Thoracic aorta endothelial cell (primary cell): ENCODE measurements around a stretch of chr5.

- CAGE, long polyA plus RNA, result no peak
Measured at GRCh38 chr5:148414894-148415290, 31.1 kb downstream of the FBXO38 start.

GRCh38 chr5:148465595-148466277, 82.0 kb downstream of the FBXO38 start:
- CAGE, long polyA plus RNA, result no peak

- CAGE, long polyA plus RNA, result no peak
Measured at GRCh38 chr5:148808638-148809606, 17.5 kb upstream of the ADRB2 start.

GRCh38 chr5:148828196-148829123, 2.0 kb downstream of the ADRB2 start:
- CAGE, long polyA plus RNA, result no peak

DNA sequence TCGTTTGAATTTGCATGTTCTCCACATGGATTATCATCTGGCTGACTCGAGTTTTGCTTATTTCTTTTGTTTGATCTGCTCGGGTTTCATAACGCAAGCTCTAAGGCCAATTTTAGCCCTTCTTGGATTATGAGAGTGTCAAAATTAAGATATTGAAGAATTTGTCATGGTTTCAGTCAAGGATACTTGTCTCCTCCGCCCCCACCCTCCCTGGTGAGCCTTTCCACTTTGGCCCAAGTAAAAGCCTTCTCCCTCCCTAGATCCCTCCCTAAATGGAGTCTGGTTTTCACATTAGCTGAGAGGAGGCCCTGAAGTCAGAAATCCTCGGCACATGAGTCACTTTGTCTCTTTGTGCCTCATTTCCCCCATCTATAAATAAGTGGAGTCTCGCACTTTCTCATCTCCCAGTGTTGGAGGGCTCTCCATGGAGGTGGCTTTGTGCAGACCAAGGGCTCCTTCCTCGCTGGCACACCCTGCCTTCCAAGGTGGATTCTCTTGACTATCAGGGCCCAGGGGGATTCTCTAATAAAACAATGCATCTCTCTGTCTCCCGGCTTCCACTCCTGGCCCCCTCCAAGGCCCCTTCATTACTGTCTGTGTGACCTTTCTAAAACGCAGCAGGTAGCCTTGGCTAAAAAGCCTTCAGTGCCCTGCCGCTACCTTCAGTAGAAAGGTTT, 17.4 kb downstream of the ADRB2 start:
- CAGE, long polyA plus RNA, result no peak

- CAGE, long polyA plus RNA, result no peak
Measured at GRCh38 chr5:148962828-148963201, 100.0 kb downstream of the SH3TC2 start.

GRCh38 chr5:148965813-148966261, 97.0 kb downstream of the SH3TC2 start:
- CAGE, long polyA plus RNA, result no peak

GRCh38 chr5:149273800-149274287, 2.2 kb downstream of the AFAP1L1 start:
- CAGE, long polyA plus RNA, result no peak

DNA sequence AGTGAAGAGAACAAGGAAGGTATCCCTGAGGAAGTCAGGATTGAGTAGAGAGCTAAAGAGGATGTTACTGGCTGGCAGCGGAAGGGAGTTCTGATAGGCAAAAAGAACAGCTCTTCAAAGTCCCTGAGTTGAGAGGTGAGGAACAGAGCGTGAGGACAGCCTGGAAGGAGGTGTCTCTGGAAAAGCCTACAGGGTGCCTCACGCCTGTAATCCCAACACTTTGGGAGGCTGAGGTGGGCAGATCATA, 19.3 kb downstream of the AFAP1L1 start:
- CAGE, long polyA plus RNA, result no peak

- CAGE, long polyA plus RNA, result no peak
Measured at GRCh38 chr5:149348321-149349129, 3.2 kb downstream of the GRPEL2 start.

DNA sequence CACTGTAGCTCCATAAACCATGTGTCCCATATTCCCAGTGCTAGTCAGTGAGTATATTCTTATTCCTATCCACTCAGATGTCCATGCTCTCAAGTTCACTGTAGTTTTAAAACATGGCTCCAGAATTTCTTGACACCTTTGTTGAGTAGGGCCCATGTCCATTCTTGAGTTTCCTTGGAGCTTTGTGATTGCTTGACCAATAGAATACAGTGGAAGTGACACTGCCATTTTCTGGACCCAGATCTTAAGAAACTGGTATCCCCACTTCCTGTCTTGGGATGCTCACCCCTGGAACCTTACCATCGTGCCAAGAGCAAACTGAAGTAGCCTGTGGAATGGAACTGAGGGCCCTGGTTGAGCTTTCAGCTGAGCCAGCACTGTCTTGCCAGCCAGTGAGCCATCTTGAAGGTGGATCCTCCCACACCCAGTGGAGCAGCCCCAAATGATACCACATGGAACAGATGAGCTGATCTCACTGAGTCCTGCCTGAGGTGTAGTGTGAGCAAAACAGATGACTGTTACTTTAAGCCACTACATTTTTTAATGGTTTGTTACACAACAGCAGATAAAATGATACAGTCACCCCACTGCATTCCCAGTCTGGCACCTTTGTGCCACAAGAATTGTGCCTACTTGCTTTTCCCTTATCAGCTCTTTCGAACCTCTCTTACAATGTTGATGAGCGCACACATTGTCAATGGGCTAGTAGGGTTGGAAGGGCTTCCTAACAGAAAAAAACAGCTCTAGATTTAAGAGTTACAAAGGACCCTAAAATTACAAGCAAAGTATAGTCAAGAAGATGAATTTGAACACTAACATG, 2.2 kb upstream of the PCYOX1L start:
- CAGE, long polyA plus RNA, result no peak

DNA sequence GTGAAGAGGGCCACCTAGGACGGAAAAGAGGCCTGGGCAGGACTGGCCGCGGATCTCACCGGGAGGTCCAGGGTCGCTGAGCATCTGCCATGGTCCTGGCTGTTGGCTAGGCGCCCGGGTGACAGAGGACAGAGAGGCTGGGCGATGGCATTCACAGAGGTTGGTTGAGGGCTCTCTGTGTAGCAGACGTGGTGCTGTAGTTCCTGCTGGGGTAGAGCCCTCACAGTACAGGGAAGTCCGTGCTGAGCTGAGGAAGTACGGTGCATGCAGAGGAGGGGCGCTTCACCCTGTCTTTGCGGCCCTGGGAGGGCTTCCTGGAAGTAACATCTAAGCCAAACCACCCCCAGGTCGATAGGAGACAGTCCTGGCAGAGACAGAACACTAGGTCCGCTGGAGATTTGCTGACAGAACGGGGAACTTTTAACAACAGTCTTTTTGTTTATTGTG, 523 bp downstream of the PCYOX1L start:
- CAGE, long polyA plus RNA, result no peak

DNA sequence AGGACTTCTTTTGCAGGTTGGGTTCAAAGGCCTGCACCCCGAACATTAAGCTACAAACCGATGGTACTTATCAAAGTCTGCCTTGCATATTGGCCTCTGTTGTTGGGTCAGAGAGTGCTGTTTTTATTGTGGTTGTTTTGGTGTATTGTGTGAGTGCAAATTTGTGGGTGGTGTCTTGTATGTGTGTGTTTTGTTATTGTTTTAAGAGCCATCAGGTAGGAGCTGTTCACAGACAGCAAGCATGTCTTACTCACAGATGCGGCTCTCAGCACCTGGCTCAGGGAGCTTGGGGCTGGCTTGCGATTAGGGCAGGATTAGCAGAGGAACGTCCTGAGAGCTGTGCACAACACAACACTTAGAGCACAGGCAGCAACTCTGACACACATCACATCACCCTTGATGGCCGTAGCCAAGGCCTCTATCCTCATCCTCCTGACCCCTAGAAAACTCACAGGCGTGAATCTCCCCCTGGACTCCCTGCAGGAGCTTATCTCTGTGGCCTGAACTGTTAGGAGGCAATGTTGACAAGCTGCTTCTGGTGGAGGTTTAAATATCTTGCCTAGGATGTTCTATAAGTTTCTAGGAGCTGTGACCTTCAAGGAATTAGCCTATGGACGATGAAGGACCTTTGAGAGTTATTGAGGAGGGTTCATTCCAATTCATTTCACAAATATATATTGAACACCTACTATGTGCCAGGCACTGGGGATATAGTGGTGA, 7.1 kb upstream of the IL17B start:
- CAGE, long polyA plus RNA, result no peak

DNA sequence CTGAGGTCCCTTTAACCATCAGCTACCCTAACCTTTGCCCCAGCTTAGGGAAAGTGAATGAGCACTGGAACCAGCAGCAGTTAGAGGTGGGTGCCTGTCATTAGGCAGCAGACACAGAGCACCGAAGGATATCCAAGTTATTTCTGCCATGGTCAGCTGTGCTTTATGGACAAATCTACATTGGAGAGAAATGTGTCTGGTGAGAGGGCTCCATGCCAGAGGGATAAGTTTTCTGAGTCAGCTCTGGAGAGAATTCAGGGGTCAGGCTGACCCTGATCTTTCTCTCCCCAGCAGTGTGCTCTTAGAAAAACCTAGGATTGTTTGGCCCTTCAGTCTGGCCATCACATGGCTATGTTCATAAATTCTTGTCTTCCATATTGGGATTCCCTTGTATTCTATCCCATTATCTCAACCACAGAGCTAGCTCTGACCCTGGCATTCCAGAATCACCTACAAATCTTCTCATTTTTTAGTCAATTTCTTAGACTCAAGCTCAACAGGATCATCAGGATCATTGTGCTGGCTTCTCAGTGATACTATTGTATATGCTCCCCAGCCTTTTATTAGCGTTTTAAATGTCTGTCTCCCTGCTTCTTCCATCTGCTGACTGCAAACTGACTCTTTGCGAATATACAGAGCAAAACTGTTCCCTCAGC, 9.0 kb upstream of the IL17B start:
- CAGE, long polyA plus RNA, result no peak

DNA sequence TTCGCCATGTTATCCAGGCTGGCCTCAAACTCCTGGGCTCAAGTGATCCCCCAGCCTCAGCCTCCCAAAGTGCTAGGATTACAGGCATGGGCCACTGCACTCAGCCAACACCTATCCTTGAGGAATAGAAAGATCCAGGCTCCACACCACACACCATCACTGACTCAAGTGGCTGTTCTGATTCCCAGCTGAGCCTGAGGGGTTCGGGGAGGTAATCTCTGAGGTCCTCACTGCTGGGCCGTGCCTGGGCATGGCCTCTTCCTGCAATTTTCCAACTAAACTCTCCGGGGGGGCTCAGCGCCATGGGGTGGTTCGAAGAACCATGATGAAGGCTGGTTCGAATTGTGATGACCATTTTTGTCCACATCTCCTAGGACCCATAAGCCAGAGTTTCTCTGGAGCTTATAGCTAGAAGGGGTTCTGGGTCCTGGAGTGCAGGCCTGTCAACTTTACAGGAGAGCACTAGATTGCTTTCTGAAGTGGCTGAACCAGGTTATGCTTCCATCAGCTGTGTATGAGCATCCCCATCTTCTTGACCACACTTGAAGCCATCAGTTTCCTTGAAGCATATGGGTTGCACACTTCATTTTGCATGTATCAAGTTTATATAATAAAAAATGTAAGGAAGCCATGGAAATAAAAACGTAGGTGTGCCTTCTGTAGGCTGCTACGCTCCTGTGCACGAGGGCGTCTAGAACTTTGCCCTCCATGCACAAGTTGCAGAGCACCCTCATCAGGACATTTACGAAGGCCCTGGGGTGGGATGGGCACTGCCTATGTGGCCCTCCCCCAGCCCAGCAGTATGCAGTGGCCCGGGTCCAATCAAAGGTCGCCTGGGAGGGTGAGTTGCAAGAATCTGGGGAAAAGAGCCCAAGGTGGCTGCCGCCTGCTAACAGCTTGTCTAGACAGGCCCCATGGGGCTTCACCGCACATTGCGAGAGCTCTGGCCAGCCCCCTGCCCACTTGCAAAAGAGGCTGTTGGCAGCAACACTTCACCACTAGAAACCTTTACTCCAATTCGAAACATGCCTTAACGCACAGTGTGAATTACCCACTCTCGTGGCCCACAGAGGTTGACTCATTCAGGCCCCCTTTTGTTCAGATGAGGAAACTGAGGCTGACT, 31.3 kb upstream of the IL17B start:
- CAGE, long polyA plus RNA, result no peak

- CAGE, long polyA plus RNA, result no peak
Measured at GRCh38 chr5:149425513-149426129, 46.5 kb upstream of the IL17B start.

GRCh38 chr5:149494694-149495564, 56.3 kb downstream of the CSNK1A1 start:
- CAGE, long polyA plus RNA, result no peak

GRCh38 chr5:149501082-149502031, 49.9 kb downstream of the CSNK1A1 start:
- CAGE, long polyA plus RNA, result no peak

DNA sequence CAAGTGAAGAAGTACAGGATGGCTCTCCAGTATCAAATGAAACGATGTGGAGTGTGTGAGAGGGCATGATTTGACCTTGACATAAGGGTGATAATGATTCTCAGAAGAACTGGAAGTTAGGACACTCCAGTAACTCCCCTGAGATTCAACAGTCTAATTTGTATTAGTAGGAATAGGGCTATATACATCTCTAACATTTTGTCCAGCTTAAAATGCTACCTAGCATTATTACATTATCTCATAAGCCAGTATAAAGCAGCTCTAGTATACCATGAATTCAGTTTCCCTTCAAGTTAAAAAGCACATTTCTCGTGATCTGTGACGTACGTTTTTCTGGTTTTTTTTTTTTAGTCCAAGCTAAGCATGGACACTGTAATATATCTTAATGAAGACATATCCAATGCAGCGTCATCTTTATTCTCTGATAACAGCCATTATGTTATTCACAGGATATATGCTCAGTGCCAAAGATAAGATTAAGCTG, 8.0 kb downstream of the CSNK1A1 start:
- CAGE, long polyA plus RNA, result no peak

GRCh38 chr5:149543914-149544654, 7.2 kb downstream of the CSNK1A1 start:
- CAGE, long polyA plus RNA, result no peak